Diencephalon (tissue), 2 donors: ENCODE data around the genes SLC24A5, DUT and SHC4.

DNA sequence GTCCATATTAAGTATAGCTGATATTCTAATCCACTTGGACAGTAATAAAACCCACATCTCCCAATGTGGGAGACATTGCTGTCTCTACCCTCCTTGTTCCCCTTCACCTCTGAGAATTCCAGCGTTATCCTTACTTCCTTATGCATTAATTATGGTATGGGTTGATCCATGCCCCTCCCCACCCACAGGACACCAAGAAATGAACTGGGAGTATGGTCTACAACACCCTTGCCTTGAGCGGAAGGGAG lies 77.6 kb upstream of the SLC24A5 start:
- RAMPAGE, long total RNA, result no peak

DNA sequence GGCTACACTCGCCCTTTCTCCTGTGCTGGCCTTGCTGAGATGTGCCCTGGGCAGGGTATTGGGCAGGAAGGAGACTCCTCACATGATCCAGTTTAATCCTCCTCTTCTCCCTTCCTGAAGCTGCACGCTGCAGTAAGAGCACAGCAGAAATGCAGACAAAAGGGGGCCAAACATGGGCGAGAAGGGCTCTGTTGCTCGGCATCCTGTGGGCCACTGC lies at the start of gene SLC24A5:
Gene SLC24A5, plus strand, starts transcription at position 95 of the 217 bp plus-strand sequence.
- RAMPAGE, long total RNA, result no peak

- RAMPAGE, long total RNA, result no peak
Observed at GRCh38 chr15:48331248-48331624, at the start of gene DUT. DUT (plus strand) TSS chr15:48331429.

DNA sequence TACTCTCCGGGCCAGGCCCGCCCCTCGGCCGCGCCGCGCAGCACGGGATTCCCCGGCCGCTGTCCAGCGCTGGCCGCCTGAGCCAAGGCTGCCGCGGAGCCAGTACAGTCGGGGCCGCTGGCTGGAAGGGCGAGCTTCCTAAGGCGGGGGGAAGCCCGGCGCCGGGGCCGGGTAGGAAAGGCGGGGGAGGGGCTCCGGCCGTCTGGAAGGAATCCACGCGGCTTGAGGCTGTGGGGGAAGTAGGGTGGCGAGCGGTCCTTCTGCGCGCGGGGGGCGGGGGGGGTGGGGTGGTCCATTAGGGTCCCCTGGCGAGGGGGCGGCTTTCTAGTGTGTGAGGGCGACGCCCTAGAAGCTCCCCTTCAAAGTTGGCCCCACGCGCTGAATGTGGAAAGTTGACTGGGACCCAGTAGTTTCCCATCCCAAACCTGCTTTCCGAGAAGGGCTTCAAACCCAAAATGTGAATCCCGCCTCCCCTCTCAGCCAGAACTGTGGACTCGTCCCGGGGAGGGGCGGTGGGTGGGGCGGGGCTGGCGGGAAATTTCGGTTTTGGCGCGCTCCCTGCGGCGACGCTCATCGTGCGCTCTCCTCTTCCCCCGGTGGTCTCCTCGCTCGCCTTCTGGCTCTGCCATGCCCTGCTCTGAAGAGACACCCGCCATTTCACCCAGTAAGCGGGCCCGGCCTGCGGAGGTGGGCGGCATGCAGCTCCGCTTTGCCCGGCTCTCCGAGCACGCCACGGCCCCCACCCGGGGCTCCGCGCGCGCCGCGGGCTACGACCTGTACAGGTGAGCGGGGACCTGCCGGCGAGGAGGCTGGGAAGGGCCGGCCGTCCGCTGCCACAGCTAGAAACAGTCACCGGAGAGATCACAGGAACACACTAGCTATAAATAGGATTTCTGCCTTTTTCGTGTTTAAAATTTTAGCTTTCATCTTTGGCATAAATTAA lies 667 bp downstream of the DUT start:
- RAMPAGE, long total RNA, result no peak

DNA sequence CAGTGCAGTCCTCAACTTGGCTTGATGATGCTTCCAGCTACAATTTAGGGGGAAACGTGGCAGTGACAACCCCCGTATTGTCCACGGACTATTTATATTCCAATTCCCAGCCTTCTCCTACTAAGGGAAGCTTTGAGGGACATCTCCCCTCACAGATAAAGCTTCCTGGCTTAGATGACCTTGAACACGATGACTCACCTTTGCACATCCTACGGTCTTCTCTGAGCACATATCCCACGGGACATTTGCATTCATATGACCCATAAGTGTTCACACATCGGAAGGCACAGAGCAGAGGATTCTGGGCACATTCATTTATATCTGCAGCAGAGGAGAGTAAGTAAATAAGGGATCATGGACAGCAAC lies 101.4 kb downstream of the DUT start:
- RAMPAGE, long total RNA, result no peak

GRCh38 chr15:48456463-48456997 lies 125.3 kb downstream of the DUT start:
- RAMPAGE, long total RNA, result no peak

DNA sequence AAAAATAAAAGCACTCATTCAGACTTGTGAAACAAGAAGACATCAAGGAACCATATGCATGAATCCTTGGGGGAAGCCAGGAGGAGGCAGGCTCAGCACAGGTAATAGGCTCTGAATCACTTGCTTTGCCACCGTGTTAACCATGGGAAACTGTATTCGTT lies 42.4 kb downstream of the FBN1 start:
- RAMPAGE, long total RNA, result no peak

- RAMPAGE, long total RNA, result no peak
Observed at GRCh38 chr15:48671375-48671736, 25.8 kb upstream of the FBN1 start.

- RAMPAGE, long total RNA, result no peak
Observed at GRCh38 chr15:48791204-48791696, 19.6 kb downstream of the CEP152 start.

GRCh38 chr15:48797257-48797791 lies 13.5 kb downstream of the CEP152 start:
- RAMPAGE, long total RNA, result no peak

- RAMPAGE, long total RNA, result no peak
Observed at GRCh38 chr15:48896502-48897472, 18.9 kb downstream of the EID1 start.

DNA sequence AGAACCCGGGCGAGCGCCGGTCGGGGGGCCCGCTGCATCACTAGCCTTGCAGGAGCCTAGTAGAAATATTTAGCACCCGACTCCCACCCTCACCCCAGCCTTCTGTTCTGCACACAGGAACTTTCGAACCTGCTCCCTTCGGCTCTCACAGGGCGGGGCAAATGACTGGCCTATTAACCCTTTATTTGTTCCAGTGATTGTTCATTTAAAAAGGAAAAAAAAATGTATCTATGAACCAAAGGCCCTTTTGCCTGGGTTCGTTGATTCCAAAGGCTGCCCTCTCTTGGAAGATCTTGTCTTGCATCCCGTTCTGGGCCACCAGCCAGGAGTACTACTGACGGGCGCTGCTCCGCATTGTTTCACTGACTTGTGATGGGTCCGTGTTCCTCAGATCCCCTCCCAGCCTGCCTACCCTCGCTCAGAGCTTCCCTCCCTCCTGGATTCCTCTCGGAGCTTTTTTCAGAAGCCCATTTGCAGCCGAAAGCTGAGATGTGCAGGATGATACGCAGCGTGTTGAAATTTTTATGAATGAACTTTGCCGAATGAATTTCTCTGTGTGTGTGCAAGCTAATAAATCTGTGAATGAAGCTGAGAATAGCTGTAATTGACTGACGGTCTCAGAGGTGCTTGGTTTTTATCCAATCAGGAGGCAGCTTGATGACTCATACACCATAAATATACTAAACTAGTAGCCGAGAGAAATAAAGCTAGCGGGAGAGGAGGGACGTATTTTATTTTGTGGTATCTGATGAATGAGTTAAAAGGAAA lies at the start of gene SHC4:
Gene SHC4, minus strand, starts transcription at position 584 of the 768 bp plus-strand sequence.
- RAMPAGE, long total RNA, result no peak

DNA sequence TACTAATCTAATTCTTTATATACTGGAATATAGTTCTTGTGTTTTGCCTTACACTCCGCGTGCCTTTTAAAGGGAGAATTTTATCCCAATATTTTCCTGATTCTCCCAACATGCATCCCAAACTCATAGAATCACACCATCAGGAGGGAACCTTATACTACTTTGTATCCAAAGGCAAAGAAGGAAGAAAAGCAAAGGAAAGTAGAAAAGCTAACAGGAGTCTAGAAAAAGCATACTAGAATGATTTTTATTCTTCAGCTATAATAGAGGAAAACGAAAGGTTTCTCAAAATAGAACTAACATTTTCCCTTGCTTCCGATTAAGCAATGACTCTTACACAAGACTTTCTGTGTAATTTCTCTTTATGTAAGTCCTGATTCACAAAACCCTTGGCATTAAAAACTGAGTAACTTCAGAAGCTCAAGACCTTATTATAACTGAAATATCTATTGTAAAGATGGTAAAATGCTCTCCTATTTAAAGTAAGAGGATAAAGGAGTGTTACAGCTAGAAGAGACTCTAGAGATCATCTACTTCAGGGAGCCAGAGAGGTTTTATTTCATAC lies 97.3 kb downstream of the DTWD1 start:
- RAMPAGE, long total RNA, result no peak

DNA sequence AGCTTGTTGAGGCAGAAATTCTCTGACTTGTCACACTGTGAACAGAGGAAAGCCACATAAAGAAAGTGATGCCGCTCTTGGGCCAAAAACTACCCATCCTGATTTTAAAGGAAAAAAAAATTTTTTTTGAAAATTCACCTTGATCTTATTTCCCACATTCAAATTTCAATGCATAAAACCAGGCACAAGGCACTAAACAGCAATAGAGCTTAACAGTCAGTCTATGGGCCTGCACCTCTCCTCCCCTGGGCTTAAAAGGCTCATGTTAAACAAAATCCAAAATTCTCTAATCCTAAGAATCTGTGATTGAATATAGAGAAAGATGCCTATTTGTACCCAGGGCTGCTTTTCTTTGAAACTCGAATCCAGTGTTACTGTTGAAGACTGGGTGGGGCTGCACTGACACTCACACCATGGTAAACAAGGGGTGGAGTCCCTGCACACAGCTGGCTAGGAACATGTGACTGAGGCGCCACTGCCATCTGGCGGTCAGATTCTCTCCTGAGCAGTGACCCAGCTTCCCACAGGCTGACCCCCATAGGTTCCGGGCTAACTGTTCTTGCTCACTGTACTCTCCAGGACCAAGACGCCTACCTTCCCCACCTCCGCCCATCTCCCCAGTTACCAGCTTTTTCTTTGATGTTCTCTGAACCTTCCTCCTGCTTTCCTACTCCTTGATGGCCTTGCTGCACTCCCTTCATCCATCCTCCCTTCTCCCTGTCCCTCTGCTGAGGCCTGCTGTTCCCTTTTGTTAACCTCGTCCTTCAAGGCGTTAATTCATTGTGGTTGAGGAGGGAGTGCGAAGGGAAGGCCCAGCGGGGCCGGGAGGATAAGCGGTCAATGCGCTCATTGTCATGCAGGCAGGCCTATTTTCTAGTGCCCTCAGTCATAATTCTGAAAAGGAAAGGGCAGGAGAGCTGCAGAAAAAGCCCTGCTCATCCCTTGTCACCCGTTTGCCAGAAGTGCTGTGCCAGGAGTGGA lies 115.3 kb downstream of the ATP8B4 start:
- RAMPAGE, long total RNA, result no peak

- RAMPAGE, long total RNA, result no peak
Observed at GRCh38 chr15:50183163-50183999, 1.4 kb downstream of the SLC27A2 start.

DNA sequence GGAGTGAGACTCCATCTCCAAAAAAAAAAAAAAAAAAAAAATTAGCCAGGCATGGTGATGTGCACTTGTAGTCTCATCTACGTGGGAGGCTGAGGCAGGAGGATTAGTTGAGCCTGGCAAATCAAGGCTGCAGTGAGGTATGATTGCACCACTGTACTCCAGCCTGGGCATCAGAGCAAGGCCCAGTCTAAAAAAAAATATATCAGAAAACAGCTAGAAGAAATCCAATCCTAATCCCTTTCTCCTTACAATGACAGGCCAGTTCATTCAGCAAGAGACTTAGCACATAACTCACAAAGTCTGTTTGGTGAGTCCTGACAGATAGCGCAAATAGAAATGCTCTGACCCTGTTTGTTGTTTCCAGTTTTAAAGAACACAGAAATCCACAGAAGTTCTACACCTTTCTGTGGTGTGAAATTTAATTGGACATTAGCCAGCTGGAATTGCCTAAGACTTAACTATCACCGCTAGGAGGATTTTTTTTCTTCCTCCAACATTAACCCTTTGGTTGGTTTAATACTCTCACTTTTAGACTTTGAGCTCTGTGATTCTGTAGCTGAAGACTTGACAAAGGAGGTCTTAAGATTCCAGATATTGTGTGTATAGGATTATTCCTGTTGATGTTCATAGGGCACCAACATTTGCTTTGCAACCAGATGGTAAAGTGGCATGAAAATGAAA lies 30.8 kb downstream of the HDC start:
- RAMPAGE, long total RNA, result no peak

- RAMPAGE, long total RNA, result no peak
Observed at GRCh38 chr15:50353604-50353859, 1.5 kb downstream of the GABPB1 start.

DNA sequence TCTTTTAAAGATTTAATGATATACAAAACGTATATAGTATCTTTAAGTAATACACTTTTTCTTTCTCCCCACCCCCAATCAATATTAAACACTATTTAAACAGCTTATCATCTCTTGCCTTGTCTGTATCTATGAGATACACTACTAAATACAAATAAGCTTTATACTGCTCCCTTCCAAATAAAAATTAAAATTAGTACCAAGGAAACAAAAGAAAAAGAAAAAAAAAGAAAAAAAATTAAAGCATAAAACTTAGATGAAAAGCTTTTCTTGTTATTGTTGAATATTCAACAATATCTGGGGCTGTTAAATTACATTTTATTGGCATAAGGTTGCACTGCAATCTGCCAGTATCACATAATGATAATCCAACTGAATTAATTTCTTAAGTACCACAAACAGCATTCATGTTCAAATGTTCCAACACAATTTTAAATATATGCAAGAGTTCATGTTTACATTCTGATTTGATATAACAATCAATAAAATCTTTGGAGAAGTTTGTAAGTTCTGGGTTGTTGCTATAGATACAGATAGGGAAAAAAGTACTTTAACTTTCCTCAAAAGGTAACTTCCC lies 13.9 kb upstream of the USP50 start:
- RAMPAGE, long total RNA, result no peak

DNA sequence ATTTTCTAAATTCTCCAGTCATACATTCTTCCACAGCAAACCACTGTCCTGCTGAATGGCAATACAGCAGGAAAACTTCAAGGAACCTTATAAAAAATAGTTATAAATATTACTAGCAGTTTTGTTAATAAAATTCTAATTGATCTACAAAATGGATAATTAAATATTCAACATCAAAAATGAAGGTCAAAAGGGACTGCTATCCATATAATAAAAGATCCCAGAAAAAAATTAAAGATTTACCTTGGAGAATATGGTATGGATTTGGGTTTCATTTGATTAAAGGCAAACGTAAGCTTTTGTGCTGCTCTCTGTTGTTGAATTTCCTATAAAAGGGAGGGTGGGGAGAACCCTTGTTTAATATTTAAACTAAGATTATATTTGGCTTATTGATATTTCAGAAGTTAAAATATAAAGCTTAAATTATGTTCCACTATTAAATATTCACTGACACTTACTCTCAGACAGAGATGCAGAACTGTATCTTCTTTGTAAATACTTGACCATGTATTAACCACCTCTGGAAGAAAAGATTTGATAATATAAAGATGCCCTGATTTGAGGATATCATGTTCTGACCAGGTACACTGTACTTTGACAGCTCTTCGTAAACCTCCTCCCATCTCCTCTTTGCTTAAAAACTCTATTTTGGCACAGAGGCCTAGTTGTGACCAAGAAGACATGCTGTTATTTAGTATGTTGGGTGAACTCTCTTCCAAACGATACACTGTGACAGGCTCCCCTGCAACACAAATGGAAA lies 28.1 kb upstream of the USP50 start:
- RAMPAGE, long total RNA, result no peak

GRCh38 chr15:50909021-50909262 lies 459 bp downstream of the AP4E1 start:
- RAMPAGE, long total RNA, result no peak